Right atrium auricular region (tissue), 2 donors: ENCODE measurements around a stretch of chr7.

DNA sequence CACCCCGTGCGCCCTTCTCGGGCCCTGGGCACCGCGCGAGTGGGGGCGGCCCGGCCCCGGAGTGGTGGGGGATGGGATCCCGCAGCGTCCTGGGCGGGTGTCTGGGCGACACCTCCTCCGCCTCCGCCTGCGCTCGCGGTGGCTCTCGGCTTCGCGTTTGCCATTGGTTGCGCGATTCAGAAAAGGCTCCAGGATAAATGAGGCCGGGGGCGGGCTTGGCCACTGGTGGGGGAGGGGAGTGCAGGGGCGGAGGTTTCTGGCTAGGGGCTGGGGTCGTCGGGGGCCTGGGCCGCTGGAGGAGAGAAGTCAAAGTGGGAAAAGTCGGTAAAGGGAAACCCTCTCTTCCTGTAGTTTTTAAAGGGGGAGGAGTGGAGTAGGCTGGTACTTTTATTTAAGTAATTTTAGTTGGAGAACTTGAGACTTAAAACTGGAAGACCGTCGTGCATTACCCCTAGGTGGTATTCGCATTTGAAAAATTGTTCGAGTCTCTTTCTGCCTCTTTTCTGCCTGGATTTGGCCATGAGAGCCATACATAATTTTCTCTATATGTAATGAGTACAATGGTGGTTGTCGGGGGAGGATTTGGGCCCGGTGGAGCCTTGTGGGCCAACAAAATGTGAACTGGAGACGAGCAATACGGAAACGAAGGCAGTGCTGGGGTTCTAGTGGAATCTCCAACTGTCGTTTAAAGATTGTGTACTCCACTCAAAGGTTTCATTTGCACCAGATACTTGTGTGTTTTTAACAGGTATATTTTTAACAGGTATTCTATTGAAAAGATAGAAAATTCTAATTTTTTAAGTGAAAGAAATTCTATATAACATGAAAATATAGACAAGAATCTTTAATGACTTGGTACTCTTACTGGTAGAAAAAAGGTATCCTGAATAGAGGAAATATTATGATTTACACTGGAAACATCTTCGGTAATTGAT, 1.2 kb upstream of the IGF2BP3 start:
- PRO-cap, result no peak
- RAMPAGE, long total RNA, 2 experiments, result no peak in any of the 2 experiments

- PRO-cap, result no peak
- RAMPAGE, long total RNA, 2 experiments, result no peak in any of the 2 experiments
Observed at GRCh38 chr7:23521498-23521967, 10.2 kb downstream of the TRA2A start.

DNA sequence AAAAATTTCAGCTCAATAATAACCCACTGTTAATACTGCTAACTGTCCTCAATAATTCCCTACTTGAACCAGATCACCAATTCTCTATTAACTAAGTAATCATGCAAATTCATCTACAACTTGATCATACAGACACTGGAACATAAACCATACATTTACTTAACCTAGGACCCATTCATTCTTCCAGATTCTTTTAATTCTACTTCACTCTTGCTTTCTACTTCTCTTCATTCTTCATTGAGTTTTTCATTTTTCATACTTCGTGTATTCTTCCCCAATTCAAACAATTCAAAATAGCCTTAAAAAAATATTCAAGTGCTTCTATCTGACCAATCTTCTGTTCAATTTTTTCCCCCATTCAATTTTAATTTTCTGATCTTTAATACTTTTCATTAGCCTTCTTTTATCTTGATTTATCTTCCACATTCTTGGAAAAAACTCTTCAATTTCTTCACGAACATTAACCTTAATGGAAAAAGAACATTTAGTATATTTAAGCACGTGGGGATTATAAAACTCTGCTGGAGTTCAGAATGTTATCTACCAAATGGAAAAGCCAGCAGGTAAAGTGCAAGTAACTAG, 9.7 kb downstream of the TRA2A start:
- PRO-cap, result no peak
- RAMPAGE, long total RNA, 2 experiments, result no peak in any of the 2 experiments

DNA sequence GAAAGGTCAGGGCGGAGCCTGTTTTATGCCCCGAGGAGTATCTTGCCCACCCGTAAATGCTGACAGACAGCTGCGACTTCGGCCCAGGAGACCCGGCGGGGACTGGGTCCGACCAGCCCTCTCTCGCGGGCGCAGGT, 447 bp upstream of the PALS2 start:
- PRO-cap, result no peak
- RAMPAGE, long total RNA, 2 experiments, result no peak in any of the 2 experiments

- PRO-cap, result no peak
- RAMPAGE, long total RNA, 2 experiments, result no peak in any of the 2 experiments
Observed at GRCh38 chr7:24574433-24574779, 1.2 kb downstream of the PALS2 start.

DNA sequence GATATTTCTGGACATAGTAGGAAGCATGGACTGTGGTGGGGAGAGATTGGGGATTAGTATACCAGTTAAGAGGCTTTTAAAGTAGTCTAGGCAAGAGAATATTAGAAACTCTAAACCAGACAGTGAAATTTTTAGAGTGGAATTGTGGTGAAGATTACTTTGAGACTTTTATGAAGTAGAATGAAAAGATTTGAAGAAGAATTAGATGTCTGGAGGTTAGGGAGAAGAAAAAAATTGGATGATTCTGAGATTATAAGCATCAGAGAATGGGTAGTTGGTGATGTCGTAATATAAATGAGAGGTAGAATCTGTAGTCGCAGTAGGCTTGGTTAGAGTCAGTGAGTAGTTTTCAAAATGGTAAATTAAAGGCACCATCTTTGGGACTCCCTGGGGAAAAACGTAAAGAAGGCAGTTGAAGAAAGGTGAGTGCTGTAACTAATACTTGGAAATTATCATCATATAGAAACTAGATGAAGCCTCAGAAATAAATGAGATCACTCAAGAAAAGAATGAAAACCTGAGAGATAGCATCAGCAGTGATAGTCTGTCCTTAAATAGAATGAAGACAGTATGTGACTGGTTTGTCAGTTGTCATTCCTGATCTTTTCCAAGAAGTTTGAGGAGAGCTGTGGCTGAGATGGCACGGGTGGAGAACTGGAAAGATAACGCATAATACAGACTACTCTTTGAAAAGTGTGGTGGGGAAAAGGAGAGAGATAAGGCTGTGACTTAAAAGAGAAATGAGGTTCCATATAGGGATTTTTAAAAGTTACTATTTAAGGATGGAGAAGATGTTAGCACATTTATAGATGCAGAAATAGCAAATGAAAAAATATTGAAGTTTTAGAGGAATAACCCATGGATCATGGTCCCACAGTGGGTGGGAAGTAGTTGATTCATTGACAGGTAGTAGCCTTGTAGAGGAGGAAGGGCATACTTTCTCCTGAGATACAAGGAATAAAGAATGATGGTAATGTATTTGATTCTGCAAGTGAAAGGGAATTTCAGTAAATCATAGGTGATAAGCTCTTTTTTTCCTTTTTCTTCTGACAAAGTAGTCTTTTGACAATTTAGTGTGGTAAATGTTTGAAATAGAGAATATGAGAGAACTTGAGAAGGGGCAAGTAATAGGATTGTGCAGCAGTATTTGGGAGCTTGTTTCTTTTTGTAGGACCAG, 23.9 kb downstream of the PALS2 start:
- PRO-cap, result no peak
- RAMPAGE, long total RNA, 2 experiments, result no peak in any of the 2 experiments

DNA sequence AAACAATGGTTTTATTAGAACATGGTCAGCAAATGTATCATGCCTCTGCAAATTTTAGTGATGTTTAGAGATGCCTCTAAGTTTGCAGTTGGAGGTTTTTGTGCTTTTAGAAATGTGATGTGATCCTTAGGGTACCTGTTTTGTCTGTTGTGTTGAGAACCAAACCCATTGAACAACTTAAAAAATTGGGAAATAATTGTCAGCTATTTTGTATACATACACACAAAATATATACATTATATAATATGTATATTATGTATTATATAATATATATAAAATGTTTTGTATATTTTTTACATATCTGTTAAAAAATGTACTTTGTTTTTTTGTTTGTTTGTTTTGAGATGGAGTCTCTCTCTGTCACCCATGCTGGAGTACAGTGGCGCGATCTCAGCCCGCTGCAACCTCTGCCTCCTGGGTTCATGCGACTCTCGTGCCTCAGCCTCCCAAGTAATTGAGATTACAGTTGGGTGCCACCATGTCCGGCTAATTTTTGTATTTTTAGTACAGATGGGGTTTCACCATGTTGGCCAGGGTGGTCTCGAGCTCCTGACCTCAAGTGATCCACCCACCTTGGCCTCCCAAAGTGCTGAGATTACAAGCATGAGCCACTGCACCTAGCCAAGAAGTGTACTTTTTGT, 68.7 kb downstream of the GSDME start:
- PRO-cap, result no peak
- RAMPAGE, long total RNA, 2 experiments, result no peak in any of the 2 experiments

- PRO-cap, result no peak
- RAMPAGE, long total RNA, 2 experiments, result no peak in any of the 2 experiments
Observed at GRCh38 chr7:24765252-24765708, 8.0 kb upstream of the GSDME start.

DNA sequence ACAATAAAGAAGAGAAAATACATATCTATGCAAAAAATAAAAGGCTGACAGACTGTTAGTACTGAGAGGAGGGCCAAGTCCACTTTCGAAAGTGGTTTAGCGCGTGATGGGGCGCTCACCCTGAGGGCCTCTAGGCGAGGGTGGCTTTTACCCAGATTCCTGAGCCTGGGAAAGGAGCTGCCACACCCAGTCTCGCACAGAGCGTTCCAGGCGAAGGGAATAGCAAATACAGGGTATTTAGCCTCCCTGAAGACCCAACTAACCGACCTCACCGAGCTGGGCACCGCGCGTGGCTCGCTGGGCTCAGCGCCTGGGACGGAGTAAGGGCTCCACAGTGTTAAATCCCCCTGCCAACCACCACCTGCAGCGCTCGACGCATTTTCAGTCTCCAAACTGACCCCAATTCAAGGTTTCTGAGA, 1.2 kb upstream of the OSBPL3 start:
- PRO-cap, result no peak
- RAMPAGE, long total RNA, 2 experiments, result no peak in any of the 2 experiments

- PRO-cap, result no peak
- RAMPAGE, long total RNA, 2 experiments, result no peak in any of the 2 experiments
Observed at GRCh38 chr7:25030939-25031404, 51.0 kb upstream of the OSBPL3 start.

GRCh38 chr7:25112191-25112808, 12.8 kb downstream of the CYCS start:
- PRO-cap, result no peak
- RAMPAGE, long total RNA, 2 experiments, result no peak in any of the 2 experiments

- PRO-cap, result no peak
- RAMPAGE, long total RNA, 2 experiments, result start-site peak on the minus strand in 1 of 2 experiments, at chr7:25662943-25663019 at its widest, 9 reads per replicate
Observed at GRCh38 chr7:25662482-25663181, 434.3 kb upstream of the NPVF start.

DNA sequence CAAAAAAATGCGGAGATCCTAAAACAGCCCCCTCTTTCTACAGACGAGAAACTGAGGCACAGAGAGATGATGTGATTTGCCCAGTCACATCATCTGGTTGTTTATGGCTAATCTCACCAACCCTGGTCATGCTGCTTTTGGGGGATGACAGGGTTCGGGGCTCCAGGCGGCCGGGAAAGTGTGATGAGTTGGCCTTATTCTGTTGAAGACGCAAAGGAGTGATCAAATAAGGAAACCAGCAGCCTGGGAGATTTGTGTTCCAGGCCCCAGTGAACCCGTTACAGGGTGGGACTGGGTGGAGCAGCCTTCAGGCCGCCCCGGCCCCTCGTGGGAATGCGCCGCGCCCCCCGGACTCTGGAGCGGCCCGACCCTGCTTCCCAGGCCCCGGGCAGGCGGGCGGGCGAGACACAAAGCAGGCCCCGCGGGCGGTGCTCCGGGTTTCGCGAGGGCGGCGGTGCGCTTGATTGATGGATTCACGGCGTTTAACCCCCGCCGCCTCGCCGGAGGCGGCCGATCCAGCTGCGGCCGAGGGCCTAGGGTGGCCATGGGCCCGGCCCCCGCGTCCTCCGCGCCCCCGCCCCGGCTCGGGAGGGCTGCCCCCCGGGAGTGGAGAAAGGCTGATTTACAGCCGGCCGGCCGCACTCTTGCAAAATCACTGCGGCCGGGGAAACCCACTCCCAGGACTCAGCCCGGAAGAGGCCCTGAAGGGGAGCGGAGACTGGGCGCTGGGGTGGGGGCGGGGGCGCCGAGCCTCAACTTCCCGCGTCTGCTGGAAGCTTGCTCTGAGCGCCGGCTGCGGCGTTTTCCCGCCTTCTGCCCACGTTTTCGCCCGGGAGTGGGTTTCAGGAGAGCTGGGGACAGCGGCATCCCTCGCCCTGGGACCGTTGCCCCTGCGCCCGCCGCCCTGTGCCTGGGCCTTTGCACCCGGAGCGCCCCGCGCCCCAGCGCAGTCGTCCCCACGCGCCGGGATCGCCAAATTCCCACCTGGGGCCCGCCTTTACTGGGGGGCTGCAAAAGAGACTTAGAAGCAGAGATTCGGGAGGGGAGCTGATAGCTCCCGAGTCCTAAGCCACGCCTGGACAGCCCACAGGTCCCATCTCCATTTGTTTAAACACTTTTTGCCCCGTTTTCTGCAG, 299.6 kb upstream of the NFE2L3 start:
- PRO-cap, result unidirectional peak, plus-strand start at position 387 of the sequence
- RAMPAGE, long total RNA, 2 experiments, result no peak in any of the 2 experiments

- PRO-cap, result no peak
- RAMPAGE, long total RNA, 2 experiments, result no peak in any of the 2 experiments
Observed at GRCh38 chr7:26072991-26073899, 78.8 kb upstream of the NFE2L3 start.

DNA sequence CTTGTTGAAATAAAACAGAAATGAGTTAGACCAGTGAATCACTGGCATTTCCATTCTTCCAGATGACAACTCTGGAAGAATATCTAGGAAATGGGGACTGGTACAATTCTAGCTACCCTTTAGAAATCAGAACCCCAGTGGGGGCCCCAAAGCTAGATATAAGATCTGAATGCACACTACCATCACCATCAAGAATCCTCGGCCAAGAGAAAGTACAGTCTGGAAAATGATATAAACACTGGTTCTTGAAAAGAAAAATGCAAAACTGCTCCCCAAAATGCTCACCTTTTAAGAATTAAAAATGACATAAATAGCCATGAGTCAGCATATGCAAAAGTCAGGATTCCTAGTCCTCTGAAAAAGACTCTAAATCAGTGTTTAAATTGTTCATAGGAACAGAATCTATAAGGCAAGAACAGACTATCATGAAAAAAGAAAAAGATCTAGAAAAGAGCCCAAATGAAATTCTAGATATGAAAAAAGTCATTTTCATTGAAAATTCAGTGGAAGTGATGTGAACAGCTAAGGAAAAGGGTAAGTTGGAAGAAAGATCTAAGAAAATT, 19.1 kb downstream of the HNRNPA2B1 start:
- PRO-cap, result no peak
- RAMPAGE, long total RNA, 2 experiments, result no peak in any of the 2 experiments

GRCh38 chr7:26191809-26192321, 8.7 kb downstream of the HNRNPA2B1 start:
- PRO-cap, result no peak
- RAMPAGE, long total RNA, 2 experiments, result no peak in any of the 2 experiments

- PRO-cap, result no peak
- RAMPAGE, long total RNA, 2 experiments, result no peak in any of the 2 experiments
Observed at GRCh38 chr7:26195605-26196292, 4.8 kb downstream of the HNRNPA2B1 start.

DNA sequence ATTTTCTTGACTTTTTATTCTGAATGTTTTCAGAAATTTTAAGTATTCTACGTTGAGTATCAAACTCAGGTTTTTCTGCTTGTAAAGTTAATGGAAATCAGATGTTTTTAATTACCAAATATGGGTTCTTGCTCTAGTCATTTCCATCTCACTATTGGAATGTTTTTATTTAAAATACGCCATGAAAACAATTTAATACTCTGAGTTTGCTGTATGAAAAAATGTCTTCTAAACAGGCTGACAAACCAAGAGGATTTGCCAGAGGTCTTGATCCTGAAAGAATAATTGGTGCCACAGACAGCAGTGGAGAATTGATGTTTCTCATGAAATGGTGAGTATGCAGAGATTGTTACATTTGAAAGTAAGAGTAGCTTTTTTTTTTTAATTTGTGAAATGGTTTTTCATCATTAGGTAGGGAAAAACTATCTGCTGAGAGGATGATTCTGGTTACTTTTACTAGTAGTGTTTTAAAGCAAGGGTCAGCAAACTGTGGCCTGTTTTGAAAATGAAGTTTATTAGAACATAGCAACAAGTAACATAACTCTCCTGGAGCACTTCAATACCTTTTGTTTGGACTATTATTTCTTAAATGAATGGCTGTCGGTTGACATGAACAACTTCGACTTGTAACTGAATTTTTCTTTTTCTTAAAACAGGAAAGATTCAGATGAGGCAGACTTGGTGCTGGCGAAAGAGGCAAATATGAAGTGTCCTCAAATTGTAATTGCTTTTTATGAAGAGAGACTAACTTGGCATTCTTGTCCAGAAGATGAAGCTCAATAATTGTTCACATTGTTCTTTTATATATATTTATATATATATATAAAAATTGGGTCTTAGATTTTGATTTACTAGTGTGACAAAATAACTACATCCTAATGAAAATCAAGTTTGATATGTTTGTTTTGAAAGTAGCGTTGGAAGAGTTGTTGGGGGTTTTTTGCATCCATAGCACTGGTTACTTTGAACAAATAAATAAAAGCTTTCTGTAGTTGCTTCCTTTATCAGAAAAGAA, 10.2 kb downstream of the CBX3 start:
- PRO-cap, result no peak
- RAMPAGE, long total RNA, 2 experiments, result no peak in any of the 2 experiments

GRCh38 chr7:26346417-26347329, 55.0 kb downstream of the SNX10 start:
- PRO-cap, result no peak
- RAMPAGE, long total RNA, 2 experiments, result no peak in any of the 2 experiments

DNA sequence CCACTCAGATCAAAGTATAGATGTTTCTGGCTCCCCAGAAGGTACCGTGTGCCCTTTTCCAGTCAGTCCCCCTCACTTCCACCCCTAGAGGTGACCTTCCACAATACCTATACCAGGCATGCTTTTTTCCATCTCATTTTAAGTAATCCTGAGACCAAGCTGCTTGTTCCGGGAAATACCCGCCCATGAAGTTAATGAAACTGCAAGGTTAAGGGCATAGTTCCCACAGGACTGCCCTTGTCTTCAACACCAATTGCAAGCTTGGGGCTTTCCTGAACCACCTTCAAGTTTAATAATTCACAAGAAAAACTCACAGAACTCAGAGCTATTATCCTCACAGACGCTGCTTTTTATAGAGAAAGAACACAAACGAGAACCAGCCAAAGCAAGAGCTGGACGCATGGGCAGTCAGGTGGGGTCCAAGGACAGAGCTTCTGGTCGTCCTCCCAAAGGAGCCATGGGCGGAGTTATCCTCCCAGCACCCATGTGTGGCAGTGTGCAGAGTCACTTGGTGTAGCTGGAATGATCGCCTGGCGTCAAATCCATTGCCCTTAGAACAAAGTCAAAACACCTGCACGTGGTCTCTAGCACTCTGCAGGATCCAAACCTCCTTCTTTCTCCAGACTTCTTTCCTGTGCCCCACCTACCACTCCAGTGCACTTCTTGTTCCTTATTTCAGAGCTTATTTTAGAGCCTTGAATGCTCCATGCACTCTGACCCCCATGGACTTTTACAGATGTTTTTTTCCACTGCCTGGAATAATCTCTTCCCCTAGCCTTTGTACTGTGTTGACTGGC, 56.6 kb downstream of the SNX10 start:
- PRO-cap, result no peak
- RAMPAGE, long total RNA, 2 experiments, result no peak in any of the 2 experiments